Daoy (cell line): ENCODE measurements around a stretch of chr1.

DNA sequence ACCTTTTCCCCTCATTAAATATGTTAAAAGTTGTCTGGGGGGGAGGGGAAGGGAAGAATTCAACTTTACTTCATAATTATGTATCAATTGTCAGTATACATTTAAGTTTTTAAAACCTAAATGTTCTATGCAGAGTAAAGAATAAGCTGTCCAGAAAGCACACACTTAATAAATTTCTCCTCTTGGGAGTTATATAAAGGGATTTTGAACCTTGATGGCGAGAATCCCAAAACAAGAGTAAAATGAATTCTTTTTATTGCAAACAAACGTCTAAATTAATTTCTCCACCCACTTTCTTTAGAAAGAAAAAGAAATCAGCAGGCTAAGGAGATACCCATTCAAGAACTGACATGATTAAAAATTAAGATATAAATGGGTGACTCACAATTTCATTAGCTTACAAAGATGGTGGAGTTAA is 11.2 kb downstream of the HNRNPU start:
- RAMPAGE, long total RNA = no peak

GRCh38 chr1:244861219-244861977 is 2.9 kb downstream of the HNRNPU start:
- RAMPAGE, long total RNA = no peak

DNA sequence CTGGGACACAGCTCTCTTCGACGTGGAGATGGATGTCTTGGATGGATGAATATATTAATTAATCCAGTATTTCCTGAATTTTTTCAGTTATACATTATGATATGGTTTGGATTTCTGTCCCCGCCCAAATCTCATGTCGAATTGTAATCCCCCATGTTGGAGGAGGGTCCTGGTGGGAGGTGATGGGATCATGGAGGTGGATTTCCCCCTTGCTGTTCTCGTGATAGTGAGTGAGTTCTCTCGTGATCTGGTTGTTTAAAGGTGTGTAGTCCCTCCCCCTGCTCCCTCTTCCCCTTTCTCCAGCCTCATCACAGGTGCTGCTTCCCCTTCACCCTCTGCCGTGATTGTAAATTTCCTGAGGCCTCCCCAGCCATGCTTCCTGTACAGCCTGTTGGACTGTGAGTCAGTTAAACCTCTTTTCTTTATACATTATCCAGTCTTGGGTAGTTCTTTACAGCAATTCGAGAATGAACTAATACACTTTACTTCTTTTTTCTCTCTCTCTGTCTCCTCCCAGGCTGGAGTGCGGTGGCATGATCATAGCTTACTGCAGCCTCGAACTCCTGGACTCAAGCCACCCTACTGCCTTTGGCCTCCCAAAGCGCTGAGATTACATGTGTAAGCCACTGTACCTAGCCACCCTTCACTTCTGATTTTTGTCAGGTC is 11.9 kb upstream of the EFCAB2 start:
- RAMPAGE, long total RNA = no peak

- RAMPAGE, long total RNA = no peak
These were observed 1.9 kb downstream of the EFCAB2 start for GRCh38 chr1:244971226-244972036.

- RAMPAGE, long total RNA = no peak
These were observed 47.3 kb upstream of the KIF26B start for GRCh38 chr1:245107353-245107939.

DNA sequence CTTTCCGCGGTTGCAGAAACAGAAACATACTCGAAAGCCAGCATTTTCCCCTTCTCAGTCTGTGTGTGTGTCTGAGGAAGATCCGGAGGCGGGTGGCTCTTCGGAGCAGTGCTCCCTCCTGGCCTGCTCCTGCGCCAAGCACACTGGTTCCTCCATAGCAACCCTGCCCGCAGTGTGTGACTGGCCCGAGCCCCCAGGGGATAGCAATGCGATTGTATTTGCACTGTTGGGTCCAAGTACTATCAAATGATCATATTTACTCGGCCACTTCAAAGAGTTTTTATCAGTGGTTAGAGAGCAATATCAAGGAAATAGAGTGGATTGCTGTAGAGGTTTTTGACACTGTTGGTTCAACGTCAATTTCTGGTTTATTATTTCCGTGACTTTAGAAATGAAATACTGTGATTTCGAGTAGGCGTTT is 2.4 kb downstream of the KIF26B start:
- RAMPAGE, long total RNA = no peak

DNA sequence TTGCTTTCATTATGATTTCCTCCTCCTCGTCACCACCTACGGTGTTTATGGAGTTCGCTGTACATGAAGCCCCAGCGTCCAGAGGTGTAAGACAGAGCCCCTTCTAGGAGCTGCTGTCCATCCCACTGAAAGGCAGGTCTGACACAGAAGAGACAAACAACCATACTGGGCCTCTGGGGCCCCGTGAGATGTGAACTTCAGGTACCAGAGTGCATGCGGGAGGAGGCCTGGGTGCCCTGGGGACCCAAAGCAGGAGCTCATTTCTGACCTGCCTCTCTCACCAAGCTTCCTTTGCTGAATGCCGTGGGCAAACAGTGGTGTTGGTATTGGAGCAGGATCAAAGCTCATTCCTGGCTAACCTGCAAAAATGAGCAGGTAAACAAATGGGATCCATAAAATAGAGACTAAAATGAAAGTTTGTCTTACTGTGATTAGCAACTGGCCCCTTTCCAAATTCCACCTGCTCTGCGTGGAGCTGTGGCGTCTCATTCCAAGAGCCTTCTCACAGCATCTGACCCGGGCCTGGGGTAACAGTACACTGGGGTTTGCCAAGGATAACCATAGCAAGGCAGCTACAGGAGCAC is 103.5 kb downstream of the KIF26B start:
- RAMPAGE, long total RNA = no peak

DNA sequence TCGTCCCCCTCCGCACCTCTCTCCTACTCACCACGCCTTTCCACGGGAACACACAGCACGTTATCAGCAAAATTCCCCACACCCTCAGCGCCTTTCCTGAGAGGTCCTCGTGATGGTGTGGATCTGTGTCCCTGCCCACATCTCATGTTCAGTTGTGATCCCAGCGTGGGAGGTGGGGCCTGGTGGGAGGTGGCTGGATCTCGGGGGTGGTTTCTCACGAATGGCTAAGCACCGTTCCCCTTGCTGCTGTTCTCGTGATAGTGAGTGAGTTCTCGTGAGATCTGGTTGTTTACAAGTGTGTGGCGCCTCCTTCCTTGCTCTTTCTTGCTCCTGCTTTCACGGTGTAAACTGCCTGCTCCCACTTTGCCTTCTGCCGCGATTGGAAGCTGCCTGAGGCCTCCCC is 190.6 kb downstream of the KIF26B start:
- RAMPAGE, long total RNA = no peak

GRCh38 chr1:245898480-245899031 is 608.5 kb downstream of the SMYD3 start:
- RAMPAGE, long total RNA = no peak

DNA sequence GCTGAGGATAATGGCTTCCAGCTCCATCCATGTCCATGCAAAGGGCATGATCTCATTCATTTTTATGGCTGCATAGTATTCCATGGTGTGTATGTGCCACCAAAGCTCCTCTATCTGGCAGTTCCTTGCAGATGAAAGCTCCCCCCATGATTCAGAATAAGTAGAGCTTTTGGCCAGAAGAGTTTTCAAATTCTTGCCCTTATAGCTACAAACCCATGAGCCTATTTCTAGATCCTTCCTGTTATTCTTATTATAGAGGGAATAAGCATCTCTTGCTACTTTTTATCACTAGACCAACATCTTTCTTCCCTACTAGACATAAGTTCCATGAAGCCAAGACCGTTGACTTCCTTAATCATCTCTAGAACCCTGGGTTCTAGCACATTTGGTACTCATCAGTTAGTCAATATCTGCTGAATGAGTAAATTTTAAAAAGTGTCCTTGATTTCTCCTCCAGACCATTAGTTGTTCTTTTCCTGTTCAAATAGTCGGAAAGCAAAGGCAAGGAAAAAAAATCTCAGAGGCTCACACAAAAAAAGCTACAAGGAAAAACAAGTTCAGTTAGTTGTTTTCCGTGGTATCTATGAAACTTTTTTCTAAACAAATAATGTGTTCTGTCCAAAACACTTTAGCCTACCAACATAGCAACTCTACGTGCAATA is 419.9 kb downstream of the SMYD3 start:
- RAMPAGE, long total RNA = no peak

DNA sequence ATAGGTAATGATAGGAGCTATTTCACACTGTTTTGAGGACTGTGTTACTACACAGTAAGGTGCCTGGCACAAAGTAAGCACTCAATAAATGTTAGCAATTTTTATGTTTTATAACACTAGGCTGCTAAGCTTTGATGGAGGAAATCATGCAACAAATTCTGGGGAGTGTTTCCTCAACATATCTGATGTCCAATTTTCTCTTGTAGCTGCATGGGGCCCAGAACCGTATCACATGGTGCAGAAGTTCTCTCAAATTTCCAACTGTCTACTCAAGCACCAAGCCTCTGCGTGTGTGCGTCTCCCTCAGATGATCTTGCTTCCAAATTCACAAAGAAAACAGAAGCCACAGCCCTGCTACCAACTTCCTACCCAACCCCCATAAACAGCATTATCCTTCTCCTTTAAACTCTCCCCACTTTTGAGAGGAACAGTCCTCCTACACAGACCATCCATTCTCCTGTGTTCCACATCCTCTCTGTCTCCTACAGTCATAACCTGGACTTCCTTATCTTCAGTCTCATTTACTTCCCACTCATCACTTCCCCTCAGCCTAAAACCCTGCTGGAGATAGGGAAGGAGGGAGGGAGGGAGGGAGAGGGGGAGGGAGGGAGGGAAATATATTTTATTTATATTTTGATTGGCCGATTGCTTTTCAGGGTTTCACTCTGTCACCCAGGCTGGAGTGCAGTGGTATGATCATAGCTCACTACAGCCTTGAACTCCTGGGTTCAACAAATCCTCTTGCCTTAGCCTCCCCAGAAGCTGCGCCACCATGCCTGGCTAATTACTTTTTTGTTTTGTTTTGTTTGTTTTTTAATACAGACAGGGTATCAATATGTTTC is 354.0 kb downstream of the SMYD3 start:
- RAMPAGE, long total RNA = no peak

GRCh38 chr1:246188071-246188488 is 319.0 kb downstream of the SMYD3 start:
- RAMPAGE, long total RNA = no peak

GRCh38 chr1:246193438-246194028 is 313.5 kb downstream of the SMYD3 start:
- RAMPAGE, long total RNA = no peak

DNA sequence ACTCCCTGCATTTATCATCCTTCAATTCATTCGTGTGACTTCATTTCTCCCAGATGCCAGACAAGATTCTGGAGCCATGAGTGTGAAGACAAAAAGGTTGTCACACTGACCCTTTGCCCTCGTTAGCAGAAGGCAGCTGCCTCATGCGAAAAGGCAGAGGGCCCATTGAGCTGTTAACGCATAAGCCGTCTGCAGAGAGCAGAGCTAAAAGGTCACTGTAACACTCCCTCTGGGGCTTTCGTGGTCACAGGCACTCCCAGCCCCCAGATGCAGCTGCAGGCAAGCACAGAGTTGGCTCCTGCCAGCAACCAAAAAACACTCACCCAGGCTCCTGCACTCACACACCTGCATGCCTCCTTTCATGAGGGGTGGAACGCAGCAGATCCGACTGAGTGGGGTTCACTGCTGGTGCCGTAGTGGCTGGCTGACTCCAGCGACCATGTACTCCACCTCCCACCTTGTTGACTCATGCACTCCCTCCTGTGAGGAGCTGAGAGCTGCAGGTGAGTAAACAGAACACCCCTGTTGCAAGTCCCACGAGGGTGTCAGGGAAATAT is 287.5 kb downstream of the SMYD3 start:
- RAMPAGE, long total RNA = no peak

- RAMPAGE, long total RNA = no peak
These were observed 150.1 kb downstream of the SMYD3 start for GRCh38 chr1:246356939-246357437.

DNA sequence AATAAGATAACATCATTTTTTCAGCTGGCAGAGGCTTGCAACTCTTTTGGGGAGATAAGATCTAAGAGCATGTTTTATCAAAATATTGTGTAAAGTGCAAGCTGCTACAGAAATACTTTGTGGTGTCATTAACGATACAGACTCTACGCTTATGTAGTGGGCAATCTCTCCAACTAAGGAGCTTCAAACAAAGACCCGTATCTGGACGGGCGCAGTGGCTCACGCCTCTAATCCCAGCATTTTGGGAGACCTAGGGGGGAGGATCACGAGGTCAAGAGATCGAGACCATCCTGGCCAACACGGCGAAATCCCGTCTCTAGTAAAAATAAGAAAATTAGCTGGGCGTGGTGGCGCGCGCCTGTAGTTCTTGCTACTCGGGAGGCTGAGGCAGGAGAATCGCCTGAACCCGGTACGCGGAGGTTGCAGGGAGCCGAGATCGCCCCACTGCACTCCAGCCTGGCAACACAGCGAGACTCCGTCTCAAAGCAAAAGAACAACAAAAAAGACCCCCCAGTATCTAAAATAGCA is 768 bp downstream of the TFB2M start:
- RAMPAGE, long total RNA = no peak

DNA sequence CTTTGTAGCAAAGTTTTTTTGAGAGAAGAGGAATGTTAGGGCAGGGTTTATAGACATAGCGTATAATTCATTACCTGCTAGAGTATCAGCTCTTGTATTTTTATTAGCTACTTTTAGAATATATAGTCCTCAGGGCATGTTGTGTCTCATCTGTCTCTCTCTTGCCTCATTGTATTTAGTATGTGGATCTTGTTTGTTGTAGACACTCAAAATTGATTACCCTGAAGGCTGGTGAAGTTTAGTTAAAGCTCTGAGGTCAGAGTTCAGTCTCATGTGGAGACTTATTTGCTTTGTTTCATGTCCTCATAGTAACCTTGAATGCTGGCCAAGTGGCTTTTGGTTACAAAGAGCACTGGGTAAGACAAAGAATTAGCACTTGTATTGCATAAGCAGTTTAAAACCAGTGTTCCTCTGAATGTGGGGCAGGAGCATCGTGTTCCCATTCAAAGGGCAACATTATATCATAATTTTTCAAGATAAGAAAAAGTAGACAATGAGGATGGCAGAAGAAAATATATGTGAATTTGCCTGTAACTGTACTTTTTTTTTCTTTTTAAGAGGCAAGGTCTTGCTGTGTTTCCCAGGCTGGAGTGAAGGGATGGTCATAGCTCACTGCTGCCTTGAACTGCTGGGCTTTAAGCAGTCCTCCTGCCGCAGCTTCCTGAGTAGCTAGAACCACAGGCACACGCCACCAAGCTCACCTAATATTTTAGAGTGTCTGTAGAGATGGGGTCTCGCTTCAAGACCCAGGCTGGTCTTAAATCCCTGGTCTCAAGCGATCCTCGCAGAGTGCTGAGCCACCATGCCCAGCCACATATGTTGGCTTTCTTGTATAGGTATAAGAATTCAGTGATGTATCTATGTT is 17.4 kb downstream of the CNST start:
- RAMPAGE, long total RNA = no peak

DNA sequence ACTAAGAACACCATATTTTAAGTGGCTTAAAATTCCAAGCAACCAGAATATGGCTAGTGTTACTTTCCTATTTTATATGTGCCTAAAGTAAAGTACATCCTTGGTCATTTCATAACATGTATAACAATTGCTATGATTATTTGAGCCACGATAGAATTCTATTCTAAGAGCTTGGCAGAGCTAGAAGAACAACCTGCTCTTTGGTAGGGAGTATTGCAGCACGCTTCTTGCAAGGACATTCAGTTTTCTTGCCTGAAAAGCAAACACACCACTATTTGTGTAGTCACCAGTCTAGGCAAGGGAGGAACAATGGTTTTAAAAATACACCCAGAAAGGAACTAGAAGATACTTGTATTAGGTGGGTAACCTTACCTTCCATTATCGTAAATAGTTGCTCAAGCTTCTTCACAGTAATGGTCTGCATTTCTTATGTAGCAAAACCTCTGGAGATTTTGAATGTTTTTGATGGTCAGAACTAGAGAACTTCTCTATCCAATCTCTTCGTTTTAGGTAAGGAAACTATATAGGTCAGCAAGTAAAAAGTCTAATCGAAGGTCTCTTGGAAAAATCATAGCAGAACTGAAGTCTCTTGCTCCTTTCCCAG is 51.6 kb downstream of the CNST start:
- RAMPAGE, long total RNA = no peak

DNA sequence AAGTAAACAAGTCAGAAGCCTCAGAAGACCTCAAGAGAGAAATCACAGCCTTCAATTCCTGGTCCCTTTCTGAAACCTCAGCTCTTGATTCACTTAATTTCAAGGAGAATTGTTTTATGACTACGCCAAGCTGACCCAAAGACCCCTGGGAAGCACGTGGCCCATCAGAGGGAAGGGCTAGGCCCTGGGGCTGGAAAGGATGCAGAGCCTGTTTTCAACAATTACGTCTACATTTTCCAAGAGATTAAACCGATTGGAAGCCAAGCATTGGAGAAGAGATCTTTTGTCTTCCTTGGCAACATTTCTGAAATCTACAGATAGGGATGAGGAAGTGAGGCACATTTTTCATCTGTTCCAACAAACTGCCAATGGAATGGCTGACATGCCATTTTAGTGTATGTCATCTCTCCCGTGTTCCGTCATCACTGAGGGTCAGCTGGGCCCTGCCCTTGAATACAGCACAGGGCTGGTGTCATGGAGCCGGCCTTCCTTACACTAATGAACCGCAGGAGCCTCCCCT is 41.9 kb upstream of the SCCPDH start:
- RAMPAGE, long total RNA = no peak

DNA sequence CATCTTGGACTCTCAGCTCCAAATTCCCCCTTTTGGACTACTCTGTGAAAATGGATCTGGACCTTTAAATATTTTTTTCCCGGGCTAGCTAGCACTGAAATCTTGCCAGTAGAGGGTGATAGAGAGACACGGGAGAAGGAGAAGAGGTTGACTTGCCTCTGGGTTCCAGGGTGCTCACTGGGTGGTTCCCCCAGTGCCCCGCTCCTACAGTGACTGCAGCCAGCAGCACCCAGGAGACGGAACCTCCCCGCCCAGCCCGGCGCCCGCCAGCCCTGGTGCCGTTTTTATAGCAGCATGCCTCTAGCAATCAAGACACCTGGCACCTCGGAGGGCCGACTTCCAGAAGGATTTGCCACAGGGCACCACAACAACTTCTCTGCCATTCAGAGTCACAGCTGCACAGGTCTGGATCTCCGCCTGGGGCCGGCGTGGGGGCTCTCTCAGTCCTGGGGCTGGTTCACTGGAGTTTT is 34.6 kb upstream of the SCCPDH start:
- RAMPAGE, long total RNA = no peak